GM06990 (cell line): ENCODE measurements around a stretch of chr2.

GRCh38 chr2:88131519-88132100 lies 3.7 kb upstream of the FABP1 start:
- RRBS = no CpG with 5 or more reads among the region's 6 CpGs

DNA sequence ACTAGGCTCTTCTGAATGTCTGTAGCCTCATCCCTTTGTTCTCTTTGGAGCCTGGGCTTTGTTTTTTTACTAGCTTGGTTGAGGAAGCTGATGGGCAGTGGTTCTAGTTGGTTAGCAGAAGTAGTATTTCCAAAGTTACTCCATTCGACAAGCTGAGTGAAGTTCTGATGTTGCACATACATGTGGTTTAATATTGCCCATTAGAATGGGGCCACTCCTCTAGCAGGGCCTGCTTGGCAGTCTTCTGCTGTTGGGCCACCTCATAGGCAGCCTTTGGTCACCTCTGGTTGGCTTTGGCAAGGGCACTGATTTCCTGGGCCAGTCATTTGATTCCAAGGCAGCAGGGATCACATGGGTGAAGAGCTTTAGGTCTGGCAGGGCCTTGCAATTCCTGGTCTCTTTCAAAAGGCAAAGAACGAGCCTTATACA lies 2.5 kb downstream of the RPIA start:
- RRBS = no CpG with 5 or more reads among the region's 2 CpGs

DNA sequence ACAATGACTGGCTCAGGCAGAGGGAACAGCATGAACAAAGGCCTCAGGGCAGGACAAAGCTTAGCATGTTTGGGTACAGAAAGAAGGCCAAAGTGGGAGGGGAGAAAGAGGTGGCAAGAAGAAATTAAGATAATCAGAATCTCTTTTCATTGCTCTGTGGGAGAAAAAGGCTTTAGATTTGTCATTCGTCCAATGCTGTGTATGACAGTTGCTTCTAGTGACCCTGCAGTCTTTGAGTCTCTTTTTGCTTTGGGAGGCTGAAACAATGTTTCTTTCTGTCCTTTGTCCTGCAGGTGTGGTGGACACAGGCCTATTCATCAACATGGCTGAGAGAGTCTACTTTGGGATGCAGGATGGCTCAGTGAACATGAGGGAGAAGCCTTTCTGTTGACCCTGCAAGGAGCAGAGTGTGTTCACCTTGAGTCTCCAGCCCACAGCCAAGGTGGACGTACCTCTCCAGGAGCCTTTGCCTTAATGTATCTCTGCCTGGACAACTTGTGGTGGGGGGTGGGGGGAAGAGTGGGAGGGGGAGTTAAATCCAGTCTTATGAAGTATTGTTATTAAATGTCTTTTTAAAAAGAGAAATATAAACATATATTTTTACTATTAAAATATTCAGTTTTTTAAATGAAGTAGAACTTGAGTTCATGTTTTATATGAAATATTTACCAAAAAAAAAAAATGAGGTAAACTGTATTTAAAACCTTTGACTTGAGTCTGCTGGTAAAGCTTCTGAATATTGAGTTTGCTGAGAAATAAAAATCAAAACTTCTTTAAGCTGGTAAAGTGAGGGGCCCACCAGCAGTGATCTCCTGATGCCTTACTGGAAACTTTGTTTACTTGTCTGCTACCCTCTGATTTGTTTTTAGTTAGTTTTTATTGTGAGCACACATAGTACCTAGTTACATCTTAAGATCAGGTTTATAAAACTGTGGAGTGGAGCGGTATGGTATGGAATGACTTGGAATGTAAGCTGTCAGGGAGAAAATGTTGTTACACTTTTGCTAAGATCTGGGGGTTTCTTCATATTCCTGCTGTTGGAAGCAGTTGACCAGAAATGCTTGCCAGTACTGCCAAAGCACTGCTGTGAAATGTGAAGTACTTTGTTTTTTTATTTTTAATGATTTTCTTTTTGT lies 58.6 kb downstream of the RPIA start:
- RRBS = no CpG with 5 or more reads among the region's 3 CpGs

DNA sequence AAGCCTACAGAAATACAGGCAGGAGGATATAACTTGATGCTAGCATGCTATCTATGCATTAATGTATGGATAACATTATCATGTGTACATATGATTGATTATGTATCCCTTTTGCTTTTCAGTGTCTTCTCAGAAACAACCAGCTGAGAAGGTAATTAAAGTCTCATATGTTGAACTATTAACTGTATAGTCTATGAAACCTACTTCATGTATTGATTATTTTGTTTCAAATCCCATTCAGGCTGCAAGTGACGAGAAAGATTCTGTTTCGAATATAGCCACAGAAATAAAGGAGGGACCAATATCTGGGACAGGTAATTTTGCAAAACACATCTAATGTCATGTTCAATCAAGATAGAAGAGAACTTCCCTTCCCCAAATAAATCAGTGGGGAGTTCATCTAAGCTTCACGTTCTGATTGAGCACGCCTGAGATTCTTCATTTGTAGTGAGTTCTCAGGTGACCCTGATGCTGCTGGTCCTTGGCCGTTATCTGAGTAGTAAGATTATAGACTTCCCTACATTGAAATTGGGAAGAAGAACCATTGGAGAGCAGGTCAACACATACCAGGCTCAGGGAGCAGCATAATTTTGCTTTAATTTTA lies 91.2 kb downstream of the RPIA start:
- RRBS = no CpG with 5 or more reads among the region's 5 CpGs

- RRBS = no CpG with 5 or more reads among the region's 5 CpGs
These were observed 146.9 kb downstream of the RPIA start for GRCh38 chr2:88838227-88838935.

DNA sequence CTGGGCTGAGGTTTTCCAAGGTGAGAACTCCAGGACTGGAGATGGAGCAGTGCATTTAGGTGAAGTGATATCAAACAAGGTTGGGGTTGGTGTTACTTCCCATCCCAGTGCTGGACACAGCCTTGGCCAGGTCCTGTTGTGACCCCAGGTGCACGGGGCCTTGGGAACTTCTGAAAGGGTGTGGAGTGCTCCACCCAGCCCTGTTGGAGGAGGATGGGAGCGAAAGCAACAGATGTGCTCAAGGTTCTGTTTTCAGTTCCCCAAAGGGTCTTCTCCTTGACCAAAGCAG lies 154.2 kb downstream of the RPIA start:
- RRBS = no CpG with 5 or more reads among the region's 2 CpGs

DNA sequence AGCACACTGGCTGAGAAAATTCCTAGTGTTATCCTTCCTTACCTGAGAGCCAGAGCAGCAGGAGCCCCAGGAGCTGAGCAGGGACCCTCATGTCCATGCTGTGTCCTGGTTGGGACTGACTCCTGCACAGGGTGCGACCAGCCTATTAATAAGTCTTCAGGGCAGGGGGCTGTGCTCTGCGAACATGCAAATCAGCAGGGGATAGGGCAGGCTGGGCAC lies 576.8 kb downstream of the RPIA start:
- RRBS = no CpG with 5 or more reads among the region's 2 CpGs

DNA sequence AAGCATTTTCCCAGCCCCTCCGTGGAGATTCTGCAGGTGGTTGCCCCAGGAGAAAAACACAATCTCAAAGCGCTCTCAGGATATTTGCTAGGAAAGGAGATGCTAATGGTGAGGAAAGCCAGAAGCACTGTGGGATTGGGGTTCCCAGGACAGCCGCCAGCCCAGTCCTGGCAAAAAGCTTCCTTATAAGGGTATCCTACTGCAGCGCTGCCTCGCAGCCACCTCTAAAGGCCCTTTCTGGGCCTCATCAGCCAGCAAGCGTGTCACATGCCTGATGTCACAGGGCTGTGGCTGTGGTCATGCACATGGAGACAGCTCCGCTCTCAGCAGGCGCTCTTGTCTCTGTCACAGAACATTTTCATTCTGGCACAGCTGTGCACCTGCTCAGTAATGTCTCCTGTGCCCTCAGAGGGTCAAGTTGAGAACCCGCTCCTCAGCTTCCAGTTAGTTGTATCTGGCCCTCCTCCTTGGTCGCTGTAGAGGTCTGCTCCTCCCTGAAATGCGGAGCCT lies 17.7 kb upstream of the MAL start:
- RRBS = no CpG with 5 or more reads among the region's 11 CpGs

GRCh38 chr2:95158397-95158950 lies 1.2 kb downstream of the ZNF514 start:
- RRBS = no CpG with 5 or more reads among the region's 15 CpGs

DNA sequence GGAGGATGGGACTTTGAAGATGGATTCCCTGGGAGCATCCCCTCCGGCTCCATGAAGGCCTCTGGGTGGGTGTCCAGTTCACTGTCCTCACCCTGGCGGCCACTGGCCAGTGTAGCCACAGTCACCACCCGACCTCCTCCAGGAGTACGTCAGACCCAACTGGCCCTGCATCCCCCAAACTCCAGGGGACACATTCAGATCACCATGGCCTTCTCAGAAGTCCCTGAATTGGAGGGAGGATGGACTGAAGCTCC lies 23.3 kb downstream of the KCNIP3 start:
- RRBS = no CpG with 5 or more reads among the region's 4 CpGs

- RRBS = no CpG with 5 or more reads among the region's 11 CpGs
These were observed 17.8 kb upstream of the FAHD2A start for GRCh38 chr2:95384599-95385302.

DNA sequence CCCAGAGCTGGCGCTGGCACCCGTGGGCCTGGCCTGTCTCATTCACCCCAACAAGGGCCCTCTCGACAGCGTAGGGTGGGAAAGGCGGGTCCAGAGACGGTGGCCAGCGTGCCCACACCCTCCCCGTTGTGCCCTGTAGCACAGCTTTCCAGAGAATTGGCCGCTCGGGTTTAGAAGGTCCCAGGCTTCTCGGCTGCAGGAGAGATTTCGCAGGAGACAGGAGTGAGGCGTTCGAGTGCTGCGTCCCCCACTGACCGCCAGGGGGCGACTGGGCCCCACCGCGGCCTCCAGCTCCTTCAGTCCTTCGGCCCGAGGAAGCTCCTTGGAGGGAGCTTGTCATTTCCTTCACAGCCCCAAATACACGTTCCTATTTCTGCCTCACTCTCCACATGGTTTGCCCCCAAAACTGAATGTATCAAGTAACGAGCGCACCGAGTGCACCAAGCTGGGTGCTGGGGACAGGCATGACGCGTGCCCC lies 13.4 kb upstream of the FAHD2A start:
- RRBS = no CpG with 5 or more reads among the region's 27 CpGs

DNA sequence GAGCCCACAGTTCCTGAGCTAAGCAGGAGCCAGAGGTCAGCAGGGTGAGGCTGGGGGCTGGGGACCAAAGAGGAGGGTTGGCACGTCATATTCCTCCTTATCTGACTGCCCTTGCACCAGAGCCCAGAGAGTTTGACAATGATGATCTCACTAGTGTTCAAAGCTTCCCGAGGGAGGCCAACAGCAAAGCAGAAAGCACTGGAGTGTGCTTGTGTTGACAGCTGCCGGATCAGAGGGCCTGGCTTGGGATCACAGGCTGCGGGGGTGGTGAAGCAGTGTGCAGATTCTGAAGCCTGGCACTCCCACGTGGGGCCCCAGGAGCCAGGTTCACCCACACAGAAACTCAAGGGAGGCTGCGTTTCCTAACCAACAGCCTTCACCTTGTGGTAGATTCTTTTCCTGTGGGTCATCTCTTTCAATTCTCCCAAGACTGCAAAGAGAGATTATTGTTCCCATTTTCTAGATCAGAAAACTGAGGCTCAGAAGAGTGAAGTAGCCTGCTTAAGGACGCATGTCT lies 89.8 kb downstream of the TRIM43 start:
- RRBS = no CpG with 5 or more reads among the region's 7 CpGs

GRCh38 chr2:96016646-96017481 lies 17.9 kb downstream of the GPAT2 start:
- RRBS = no CpG with 5 or more reads among the region's 6 CpGs

GRCh38 chr2:96022354-96023236 lies 12.1 kb downstream of the GPAT2 start:
- RRBS = no CpG with 5 or more reads among the region's 12 CpGs

DNA sequence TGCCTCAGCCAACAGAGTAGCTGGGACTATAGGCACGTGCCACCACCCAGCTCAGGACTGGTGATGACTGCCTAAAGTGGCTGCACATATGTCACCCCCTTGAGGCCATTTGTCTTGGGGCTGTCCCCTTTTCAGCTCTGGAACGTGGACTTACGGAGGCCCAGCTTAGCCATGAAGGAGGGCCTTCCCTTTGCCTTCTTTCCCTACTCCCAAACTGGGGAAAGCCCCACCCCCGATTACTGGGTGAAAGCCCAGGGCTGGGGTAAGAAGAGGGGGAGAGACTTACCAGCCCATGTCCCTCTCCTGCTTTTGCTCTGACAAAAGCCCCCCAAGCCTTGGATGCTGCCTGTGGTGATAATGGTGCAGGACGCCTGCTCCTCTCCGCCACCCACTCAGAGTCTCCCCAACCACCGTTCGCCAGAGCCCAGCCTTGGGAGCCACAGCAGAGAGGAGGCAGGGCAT lies 2.4 kb upstream of the DUSP2 start:
- RRBS = no CpG with 5 or more reads among the region's 8 CpGs

DNA sequence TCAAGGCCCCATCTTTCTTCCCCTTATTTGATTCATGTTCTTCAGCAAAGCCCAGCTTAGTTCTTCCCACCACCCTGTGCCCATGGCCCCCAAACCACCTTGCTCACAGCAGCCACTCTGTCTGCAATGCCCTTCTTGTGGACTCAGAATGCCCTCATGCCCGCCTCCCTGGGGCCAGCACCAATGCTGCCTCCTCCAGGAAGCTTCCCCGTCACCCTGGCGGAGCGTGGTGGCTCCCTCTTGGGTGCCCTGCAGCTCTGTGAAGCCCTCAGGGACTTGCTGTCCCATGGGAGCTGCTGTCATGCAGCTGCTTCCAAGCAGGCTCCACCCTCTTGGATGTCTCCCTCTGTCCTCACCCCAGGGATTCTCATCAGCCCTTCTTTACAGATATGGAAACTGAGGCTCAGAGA lies 11.7 kb upstream of the DUSP2 start:
- RRBS = no CpG with 5 or more reads among the region's 4 CpGs

- RRBS = no CpG with 5 or more reads among the region's 1 CpG
These were observed 2.7 kb downstream of the STARD7 start for GRCh38 chr2:96205839-96206481.

- RRBS = no CpG with 5 or more reads among the region's 9 CpGs
These were observed 1.3 kb downstream of the STARD7 start for GRCh38 chr2:96207316-96207733.

DNA sequence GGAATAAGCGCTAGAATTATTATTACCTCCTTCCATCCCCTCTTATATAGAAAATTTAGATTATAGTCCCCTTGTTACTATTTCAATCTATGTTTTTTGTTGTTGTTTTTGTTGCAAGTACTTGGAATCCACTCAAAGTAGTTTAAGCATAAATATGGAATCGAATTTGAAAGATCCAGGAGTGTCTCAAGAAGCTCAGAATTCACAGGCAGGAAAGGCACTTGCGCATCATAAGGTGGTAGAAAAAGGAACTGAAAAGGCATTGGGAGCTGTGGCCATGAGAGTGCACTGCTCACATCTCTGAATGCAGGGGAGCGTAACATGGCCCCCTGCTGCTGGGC lies 25.1 kb upstream of the STARD7 start:
- RRBS = no CpG with 5 or more reads among the region's 4 CpGs